Astrocyte (in vitro differentiated cells and primary cell): ENCODE data around the gene KIAA1549.

GRCh38 chr7:138980762-138981793 lies at the start of gene KIAA1549:
Gene KIAA1549, minus strand, starts transcription at chr7:138981389.
- PRO-cap, result no peak
- RRBS, 2 experiments, result 2% methylated on average over 63 to 64 of the region's 135 CpGs

GRCh38 chr7:139034743-139035106 lies 1.1 kb downstream of the ZC3HAV1L start:
- PRO-cap, result no peak
- RRBS, 2 experiments, result no CpG with 5 or more reads among the region's 11 CpGs

GRCh38 chr7:139041617-139042296 lies 5.9 kb upstream of the ZC3HAV1L start:
- PRO-cap, result no peak
- RRBS, 2 experiments, result no CpG with 5 or more reads among the region's 6 CpGs

DNA sequence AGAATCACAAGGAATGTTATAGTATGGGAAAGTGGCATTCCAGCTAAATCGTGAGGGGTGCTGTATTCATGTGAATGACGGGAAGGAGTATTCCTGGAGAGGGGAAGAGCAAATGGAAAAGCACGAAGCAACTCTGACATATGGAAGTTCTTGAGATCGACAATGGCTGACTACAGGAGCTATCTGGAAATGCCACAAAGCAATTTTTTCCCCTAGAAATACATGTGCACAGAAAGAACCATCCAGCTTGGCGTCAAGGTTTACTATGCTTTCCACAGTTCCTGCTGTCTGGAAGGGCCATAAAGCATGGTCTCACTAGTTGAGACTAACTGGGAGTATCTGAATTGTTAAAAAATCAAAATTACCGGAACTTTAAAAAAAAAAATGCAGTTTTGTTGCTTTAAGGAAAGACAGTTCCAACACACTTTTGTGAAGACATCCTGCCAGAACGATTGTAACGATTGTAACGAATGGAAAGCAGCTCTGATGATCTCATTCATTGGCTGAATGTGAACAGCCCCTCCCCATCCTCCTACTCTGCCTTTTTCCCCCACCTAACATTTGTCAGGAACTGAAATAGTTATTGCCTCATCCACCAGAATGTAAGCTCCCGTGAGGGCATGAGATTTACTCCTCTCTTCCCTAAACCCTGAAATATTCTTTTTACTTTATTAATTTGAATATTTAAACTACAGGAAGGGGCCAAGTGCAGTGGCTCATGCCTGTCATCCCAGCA lies 23.0 kb upstream of the ZC3HAV1L start:
- PRO-cap, result no peak
- RRBS, 2 experiments, result no CpG with 5 or more reads among the region's 10 CpGs

GRCh38 chr7:139066005-139066616 lies 30.3 kb upstream of the ZC3HAV1L start:
- PRO-cap, result no peak
- RRBS, 2 experiments, result no CpG with 5 or more reads among the region's 14 CpGs

GRCh38 chr7:139075677-139076228 lies 33.8 kb downstream of the ZC3HAV1 start:
- PRO-cap, result no peak
- RRBS, 2 experiments, result no CpG with 5 or more reads among the region's 7 CpGs

GRCh38 chr7:139132906-139133264 lies 693 bp upstream of the TTC26 start:
- PRO-cap, result no peak
- RRBS, 2 experiments, result no CpG with 5 or more reads among the region's 6 CpGs

- PRO-cap, result no peak
- RRBS, 2 experiments, result no CpG with 5 or more reads among the region's 11 CpGs
These were observed 11.9 kb downstream of the KLRG2 start for GRCh38 chr7:139471581-139472042.

- PRO-cap, result no peak
- RRBS, 2 experiments, result no CpG with 5 or more reads among the region's 4 CpGs
These were observed 108.0 kb downstream of the CLEC2L start for GRCh38 chr7:139631497-139631934.

- PRO-cap, result no peak
- RRBS, 2 experiments, result 0 to 14% methylated on average over 1 of the region's 38 CpGs
These were observed 125.2 kb downstream of the CLEC2L start for GRCh38 chr7:139648241-139649596.

DNA sequence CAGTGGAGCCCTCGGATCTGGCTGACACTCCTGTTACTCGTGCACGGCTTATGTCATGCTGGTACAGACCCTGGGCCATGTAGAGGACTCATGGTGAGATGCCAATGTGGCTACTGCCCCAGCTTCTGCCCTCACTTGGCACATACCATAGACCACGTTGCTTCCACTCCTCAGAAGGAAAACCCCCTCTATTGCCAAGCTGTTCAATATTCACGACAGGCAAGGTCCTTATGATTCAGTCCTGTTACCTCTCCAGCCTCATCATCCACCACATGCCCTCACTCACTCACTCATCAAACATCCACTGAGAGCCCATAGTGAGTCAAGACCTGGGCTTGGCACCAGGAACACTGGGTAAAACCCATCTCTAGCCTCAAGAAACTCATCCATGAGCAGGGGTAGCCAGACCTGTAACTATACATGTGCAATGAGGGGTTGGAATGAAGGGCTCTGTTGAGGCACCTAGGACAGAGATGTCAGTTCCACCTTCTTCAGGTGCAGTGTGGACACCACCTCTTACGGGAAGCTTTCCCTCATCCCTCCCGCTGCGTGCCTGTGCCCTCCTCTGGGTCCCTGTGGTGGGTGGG lies 95.7 kb downstream of the HIPK2 start:
- PRO-cap, result no peak
- RRBS, 2 experiments, result no CpG with 5 or more reads among the region's 8 CpGs

GRCh38 chr7:139725828-139727054 lies 51.6 kb downstream of the HIPK2 start:
- PRO-cap, result no peak
- RRBS, 2 experiments, result 92 to 95% methylated on average over 2 of the region's 12 CpGs

DNA sequence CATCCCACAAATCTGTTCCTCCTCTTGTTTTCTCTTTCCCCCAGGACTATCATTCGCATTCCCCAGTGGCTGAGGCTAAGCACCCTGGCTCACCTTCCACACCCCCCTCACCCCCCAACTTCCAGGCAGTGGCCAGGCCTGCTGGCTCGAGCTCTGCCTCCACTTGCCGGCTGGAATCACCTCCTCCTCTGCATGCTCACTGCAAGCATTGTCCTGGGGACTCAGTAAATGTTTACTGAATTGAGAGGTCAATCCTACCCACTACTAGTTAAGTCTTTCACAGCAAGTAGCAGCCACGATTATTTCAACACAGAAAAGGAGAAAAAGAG lies 32.2 kb downstream of the HIPK2 start:
- PRO-cap, result no peak
- RRBS, 2 experiments, result no CpG with 5 or more reads among the region's 4 CpGs

GRCh38 chr7:139753511-139754176 lies 24.2 kb downstream of the HIPK2 start:
- PRO-cap, result no peak
- RRBS, 2 experiments, result no CpG with 5 or more reads among the region's 12 CpGs

DNA sequence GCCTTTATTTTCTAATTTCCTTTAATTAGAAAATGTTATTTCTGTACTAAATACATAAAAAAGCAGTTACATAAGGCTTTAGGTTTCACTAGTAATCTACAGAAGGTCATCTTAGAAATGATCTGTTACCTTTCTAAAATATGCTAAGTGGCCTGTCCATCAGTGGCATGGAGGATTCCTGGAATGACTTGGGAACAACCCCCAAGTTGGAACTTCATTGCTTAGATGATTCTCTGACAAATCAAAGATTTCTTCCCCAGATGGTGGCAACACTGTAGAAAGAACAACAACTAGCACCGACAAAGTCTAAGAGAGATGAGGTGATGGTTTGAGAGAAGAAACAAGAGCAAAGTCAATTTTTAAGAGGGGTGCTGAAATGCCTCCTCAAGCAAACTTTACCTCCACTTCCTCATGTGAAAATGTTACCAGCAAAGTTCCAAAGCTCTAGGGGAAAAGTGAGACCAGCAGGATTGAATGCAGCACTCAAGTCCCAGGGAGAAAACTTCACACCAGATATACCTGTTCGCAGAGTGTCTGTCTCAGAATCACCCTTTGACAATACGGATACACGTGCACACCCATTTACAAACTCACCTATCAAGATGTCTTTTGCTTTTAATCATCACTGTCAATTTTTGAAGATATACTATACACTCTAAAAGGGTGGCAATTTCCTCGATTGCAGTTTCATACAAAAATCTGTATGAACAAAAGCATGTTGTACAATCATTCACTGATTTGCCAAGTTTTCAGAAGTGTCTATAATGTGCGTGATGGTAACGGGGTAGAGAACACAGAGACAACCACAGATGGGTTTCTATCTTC lies 15.6 kb downstream of the HIPK2 start:
- PRO-cap, result no peak
- RRBS, 2 experiments, result no CpG with 5 or more reads among the region's 7 CpGs

GRCh38 chr7:139762889-139763293 lies 14.9 kb downstream of the HIPK2 start:
- PRO-cap, result no peak
- RRBS, 2 experiments, result no CpG with 5 or more reads among the region's 2 CpGs

DNA sequence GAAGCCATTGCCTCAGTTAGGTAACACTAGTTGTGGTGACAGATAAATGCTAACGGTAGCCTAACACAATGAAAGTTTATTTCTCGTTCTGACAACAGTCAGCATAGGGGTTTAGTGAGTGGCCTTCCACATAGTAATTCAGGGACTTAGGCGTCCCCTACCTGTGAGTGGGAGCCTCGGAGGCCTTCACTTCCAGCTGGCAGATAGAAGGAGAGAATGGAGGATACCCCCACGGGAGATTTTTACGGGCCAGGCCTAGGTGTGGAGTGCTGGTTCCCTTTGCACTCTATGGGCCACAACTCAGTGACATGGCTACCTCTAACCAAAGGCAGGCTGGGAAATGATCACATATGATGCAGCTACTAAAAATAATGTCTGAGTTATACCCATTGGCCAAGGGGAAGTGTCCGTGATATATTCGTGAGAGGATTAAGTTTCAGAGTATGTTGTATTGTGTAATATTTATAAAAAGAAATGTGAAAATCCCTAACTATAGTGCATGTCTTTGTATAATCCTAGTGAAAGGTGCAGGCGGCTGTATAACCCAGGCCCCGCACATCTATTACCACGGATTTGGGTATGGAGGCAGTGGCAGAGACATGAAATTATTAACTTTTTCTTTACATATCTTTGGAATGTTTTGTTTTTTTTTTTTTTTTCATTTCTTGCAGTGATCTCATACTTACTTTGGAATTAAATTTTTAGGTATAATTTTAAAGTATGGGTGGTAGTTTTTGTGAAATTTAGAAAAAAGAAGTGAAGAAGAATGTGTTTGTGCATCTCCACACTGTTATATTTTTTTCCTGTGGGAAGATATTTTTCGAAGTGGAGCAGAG lies 13.6 kb upstream of the HIPK2 start:
- PRO-cap, result no peak
- RRBS, 2 experiments, result no CpG with 5 or more reads among the region's 12 CpGs

GRCh38 chr7:139820113-139820523 lies 8.9 kb upstream of the TBXAS1 start:
- PRO-cap, result no peak
- RRBS, 2 experiments, result no CpG with 5 or more reads among the region's 5 CpGs

GRCh38 chr7:140048985-140049544 lies 13.7 kb downstream of the PARP12 start:
- PRO-cap, result no peak
- RRBS, 2 experiments, result no CpG with 5 or more reads among the region's 1 CpG

- PRO-cap, result no peak
- RRBS, 2 experiments, result no CpG with 5 or more reads among the region's 2 CpGs
These were observed 8.9 kb downstream of the PARP12 start for GRCh38 chr7:140053846-140054162.